AG10803 (cell line): Measurements from ENCODE around the gene MAP7.

DNA sequence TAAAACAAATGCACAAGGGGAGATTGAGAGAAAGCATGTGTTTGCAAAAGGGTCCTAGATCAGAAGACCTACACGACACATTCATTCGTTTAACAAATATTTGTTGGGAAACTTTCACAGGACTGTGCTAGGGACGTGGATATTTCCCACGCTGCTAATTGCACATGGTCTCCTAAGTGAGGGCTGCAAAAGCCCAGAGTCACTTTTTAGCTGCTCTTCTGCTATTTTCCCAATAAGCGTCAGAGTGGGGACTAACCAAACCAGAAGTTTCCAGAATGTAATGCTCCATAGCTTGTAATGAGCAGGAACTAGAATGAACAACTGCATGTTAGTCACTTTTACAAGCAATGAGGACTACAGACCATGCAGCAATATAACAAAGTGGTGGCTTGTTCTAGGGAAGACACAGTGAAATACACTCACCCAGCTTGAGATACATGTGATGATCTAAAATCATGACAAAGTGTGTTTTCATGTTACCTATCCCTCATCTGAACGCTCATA is 314.0 kb upstream of the SGK1 start:
- RRBS = no CpG with 5 or more reads among the region's 6 CpGs

- RRBS = no CpG with 5 or more reads among the region's 8 CpGs
Measured at GRCh38 chr6:134714810-134715174, 235.1 kb downstream of the ALDH8A1 start.

DNA sequence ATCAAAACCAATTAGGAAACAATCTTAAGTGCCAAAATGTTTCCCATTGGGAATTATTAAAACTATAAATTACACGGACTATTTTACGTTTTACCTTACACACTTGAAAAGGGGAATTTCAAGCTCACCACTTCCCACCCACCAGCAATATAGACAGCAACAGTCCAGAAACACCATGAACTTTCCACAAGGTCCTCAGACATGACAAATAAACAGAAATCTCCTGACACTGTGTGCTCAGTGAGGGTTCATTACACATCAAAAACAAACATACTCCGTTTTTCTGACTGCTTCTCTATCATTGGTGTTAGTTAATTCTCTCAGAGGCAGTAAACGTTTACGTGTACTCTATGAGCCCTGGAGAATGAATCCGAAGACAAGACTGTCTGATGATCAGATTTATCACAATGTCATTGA is 86.2 kb downstream of the ALDH8A1 start:
- RRBS = no CpG with 5 or more reads among the region's 6 CpGs

GRCh38 chr6:135266641-135267652 is 85.8 kb downstream of the MYB start:
- RRBS = no CpG with 5 or more reads among the region's 12 CpGs

- RRBS = no CpG with 5 or more reads among the region's 7 CpGs
Measured at GRCh38 chr6:135306434-135307133, 125.5 kb downstream of the MYB start.

DNA sequence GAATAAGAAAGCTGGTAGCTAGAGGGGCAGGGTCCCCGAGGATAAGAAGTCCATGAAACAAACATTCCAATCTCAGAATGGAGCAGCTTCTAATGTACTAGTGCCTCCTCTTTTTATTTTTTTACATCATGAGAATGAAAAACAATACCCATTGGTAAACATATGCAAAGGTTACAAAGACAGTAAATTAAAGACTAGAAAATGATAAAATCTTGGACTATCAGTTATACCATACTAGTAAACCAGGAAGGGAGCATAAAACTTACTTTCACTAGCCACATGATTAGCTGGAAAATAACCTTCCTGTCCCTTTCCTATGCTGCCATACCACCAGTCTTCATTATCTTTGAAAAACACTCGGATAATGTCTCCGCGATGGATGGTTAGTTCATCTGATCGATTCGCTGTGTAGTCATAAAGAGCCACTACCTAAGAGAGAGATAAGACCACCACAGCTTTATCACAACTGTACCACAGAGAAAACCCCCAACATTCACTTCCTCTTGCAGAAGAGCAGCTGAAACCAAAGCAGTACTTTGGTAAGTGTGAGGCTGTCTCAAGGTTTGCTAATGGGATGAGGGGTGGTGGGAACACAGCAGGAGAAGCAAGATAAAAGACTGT is 141.9 kb downstream of the MYB start:
- RRBS = no CpG with 5 or more reads among the region's 6 CpGs

DNA sequence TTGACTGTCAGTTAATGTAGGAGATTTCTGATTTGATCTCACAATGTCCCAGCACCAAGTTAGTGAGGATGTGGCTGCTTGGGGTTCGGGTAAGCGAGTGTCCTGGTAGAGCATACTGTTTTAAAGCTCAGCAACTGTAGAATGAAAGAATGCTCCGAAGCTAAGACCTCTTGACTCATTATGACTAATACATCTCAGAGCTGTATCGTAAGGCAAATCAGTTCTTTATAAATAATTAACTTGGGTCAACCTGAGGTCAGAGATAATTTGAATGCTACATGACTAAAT is 128.9 kb upstream of the PDE7B start:
- RRBS = no CpG with 5 or more reads among the region's 4 CpGs

- RRBS = no CpG with 5 or more reads among the region's 10 CpGs
Measured at GRCh38 chr6:136050909-136051446, 199.1 kb downstream of the MTFR2 start.

DNA sequence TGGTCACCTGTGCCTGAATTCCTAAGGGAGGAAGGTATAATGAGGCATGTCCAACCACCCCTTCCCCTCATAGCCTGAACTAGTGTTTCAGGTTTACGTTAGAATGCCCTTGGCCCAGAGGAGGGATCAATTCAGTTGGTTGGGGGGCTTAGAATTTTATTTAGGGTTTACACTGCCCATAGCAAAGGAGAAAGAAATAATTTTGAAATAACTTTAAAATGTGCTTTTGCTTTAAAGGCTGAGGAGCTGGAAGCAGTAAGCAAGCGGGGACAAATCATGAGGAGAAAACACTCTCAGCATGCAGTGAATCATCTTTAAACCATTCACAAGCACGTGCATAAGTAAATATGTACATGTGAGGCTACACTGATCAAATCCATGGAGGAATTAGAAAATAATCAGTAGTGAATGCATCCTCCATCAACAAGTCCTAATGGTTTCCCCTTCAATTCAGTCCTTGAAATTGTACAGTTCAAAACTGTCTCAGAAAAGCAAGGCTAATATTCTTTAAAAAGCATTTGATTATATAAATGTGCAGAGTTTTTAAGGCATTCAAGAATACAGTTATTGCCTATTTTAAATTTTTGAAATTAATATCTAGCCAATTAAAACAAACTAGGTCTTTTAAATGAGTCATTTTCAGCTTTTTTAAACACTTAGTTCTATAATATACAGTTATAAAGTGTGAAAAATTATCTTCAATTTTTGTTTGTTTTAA is 180.9 kb downstream of the MTFR2 start:
- RRBS = no CpG with 5 or more reads among the region's 3 CpGs

DNA sequence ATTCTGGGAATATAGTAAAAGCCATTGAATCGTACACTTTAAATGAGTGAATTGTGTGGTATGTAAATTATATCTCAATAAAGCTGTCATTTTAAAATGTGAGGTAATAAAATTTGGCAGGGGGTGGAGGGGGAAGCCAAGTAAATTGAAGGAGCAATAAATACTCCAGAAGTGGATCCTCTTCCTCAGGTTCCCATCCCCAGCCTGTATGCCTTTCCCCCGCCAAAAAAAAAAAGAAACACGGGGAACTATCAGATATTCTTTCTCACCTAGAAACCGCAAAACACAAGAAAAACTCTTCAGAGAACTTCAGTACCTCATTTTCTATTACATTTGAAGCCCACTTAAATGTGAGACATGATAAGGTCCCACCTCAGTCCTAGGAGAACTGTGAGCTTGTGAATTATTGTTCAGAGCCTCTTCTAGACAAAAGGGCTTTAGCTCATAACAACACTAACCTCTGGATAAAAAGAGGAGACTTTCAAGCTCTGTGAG is 161.3 kb downstream of the MTFR2 start:
- RRBS = no CpG with 5 or more reads among the region's 4 CpGs

DNA sequence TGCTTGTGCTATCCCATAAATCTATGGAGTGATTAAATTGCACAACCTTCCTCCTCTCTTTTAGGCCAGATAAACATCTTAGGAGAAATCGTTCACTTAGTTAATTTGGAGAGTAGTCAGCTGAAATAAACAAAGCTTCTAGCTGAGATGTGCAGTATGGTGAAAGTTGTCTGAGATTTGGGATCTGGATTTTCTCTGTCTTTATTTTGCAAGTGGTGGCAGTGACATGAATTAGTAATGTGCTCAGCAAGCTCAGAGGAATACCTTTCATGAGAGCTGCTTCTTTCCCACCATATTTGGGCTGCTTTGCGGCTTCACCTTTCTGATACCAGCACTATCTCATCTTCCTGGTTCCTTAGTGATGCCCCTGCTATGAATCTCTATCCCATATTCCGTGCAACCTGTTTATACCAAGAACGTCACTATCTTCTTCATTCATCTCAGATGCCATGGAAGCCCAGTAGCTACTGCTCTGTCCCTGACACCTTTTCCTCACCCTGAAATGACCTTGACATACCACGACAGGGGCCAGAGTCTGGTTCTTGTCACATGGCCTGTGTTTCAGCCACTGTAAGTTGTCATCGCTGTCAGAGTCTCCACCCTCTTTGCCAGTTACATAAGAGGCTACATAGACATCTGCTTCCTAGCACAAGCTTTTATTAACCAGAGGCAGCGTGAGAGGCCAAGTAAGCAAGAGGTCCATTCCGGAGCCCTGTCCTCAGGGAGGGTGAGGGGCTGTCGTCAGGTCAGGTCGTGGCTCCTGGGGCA is 146.6 kb downstream of the MTFR2 start:
- RRBS = no CpG with 5 or more reads among the region's 10 CpGs

GRCh38 chr6:136225541-136225812 is 24.6 kb downstream of the MTFR2 start:
- RRBS = no CpG with 5 or more reads among the region's 2 CpGs

GRCh38 chr6:136266819-136267875 is 17.0 kb upstream of the MTFR2 start:
- RRBS = no CpG with 5 or more reads among the region's 8 CpGs

- RRBS = no CpG with 5 or more reads among the region's 5 CpGs
Measured at GRCh38 chr6:136267935-136268786, 18.1 kb upstream of the MTFR2 start.

- RRBS = no CpG with 5 or more reads among the region's 9 CpGs
Measured at GRCh38 chr6:136268787-136270048, 19.1 kb upstream of the MTFR2 start.

DNA sequence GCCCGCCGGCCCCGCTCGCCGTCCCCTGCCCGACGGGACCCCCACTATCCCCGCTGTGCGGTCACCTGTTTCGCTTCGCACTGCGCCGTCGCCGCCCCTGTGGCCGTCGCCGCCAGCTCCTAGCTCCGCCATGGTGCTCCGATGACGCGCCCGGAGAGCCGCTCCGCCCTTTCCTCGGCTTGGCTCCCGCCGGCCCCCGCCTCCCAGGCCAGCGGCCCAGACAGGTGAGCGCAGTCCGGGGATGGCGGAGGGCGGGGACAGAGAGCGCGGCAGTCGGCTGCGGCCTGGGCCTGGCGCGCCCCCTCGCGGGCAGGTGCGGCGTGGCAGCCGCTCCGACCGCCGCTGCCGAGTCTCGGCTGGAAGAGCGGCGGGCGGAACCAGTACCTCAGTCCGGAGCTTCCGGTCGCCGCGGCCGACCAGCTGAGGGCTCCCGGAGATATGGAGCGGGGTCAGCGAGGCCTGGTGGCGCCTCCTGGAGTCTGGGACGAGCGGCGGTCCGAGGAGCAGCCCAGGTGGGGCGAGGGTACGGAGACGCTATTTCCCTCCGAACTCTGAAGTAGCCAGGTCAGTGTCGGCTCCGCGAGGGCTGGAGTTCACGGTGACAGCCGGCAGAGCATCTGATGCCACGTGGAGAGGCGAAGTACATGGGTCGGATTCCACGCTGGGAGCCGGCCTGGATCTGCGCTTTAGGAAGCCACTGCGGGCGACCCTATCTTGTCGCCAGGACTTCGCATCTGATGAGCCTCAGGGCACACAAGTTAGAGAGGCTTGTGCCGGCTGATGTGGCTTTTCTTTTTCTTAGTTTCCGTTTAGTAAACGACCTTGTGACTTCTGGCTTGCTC is at the start of gene MAP7:
MAP7 (minus strand) TSS at position 146 of the 842 bp plus-strand sequence.
- RRBS = 4% methylated on average over 19 of the region's 89 CpGs

DNA sequence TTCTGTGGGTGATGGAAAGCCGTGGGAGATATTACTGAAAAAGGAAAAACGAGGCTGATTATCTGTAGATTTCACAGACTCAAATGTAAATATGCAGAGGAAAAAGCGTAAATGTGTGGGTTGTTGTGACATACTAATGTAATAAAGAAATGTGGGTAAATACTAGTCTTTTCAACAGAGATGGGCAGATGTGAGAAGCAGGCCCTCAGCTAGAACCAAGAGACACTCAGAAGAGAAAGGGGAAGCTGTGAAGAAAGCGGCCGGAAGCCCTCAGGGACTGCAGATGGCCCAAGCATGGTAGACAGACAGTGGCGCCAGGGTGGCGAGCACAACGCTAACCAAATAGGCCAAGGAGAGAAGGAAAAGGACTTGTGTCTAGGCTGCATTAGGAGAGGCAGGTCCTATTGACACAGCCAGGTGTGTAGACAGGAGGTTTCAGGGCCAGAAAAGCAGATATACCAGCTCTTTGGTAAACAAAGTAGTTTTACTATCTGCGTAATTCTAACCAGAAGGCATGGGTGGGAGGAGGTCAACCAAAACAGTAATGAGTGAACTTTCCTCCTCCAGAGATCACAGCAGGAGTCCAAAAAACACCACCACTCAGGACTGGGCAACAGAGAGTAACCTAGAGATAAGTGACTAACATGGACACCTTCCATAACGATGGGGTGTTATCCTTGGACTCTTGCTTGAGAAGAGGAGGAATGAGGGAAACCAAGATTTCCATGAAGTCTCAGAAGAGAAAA is 15.8 kb upstream of the MAP7 start:
- RRBS = no CpG with 5 or more reads among the region's 10 CpGs

- RRBS = no CpG with 5 or more reads among the region's 11 CpGs
Measured at GRCh38 chr6:136720183-136720923, 71.9 kb downstream of the MAP3K5 start.

DNA sequence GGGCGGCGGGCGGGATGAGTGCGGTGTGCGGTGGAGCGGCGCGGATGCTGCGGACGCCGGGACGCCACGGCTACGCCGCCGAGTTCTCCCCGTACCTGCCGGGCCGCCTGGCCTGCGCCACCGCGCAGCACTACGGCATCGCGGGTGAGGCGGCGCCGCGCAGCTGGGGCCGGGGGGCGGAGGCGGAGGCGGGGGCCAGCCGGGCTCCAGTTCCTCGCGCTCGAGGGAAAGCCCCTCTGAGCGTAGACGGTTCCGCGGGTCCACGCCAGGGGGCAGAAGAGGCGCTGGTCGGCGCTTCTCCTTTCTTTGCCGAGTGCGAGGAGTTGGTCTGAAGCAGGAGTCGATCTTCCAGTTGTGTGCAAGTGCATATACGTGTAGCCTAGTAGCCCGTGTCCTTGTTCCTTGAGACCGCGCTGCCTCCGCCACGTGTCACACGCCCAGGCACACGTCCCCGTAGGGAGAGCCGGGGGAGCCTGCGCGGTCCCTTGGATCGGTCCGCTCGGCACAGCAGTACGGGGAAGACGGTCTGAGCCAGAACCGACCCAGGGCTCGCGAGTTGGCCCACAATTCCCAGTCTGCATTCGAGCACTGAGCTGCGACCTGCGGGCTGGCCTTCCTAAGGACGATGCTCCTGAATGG is 379 bp downstream of the PEX7 start:
- RRBS = 1% methylated on average over 30 of the region's 72 CpGs

DNA sequence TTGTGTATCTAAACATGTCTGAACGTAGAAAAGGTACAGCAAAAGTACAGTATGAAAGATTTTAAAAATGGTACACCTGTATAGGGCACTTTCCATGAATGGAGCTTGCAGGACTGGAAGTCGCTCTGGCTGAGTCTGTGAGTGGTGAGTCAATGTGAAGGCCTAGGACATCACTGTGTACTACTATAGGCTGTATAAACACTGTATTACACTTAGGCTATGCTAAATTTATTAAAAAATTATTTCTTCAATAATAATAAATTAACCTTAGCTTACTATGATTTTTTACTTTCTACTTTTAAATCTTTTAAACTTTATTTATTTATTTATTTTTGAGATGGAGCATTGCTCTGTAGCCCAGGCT is 678 bp upstream of the IL20RA start:
- RRBS = no CpG with 5 or more reads among the region's 2 CpGs